Metastatic Pancreatic Carcinoma in the Ovary (tissue), 1 donor: ENCODE measurements around a stretch of chr17.

- PRO-cap = no peak
These were observed 2.2 kb downstream of the ENPP7 start for GRCh38 chr17:79732689-79733680.

DNA sequence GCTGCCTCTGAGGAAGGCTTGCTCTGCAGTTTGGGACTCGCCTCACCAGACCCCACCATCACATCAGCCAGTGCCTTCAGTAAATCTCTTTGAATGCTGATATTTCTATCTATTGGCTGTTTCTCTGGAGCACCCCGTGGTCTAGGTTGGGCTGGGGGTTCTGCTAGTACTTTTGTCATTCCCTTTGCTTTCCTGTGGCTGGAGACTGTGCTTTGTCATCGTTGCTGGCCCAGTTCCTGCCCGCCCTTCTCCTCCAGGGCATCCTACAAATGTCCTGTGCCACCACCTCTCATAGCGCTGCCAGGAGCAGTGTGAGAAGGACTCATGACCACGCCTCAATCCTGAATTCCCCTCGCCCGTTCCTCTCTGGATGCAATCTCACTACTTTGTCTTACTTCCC, 8.0 kb upstream of the CBX2 start:
- PRO-cap = no peak

GRCh38 chr17:79797251-79798069, 583 bp upstream of the CBX8 start:
- PRO-cap = bidirectional peak, plus-strand start at chr17:79797423, minus-strand start at chr17:79797077; unidirectional peak, plus-strand start at chr17:79797523; unidirectional peak, plus-strand start at chr17:79797655

DNA sequence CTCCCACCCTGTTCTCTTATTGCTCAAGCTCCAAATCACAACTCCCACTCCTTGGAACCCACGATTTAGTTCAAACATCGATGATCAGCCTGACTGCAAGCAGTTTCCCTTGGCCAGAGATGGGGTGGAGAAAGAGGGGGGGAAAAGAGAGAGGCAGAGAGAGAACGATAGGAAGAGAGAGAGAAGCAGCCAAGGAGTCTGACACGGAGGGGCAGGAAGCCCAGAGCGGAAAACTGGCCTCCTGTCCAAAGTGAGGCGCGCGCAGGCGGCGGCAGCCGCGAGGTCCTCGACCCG, 1.6 kb upstream of the CBX8 start:
- PRO-cap = no peak

- PRO-cap = no peak
These were observed 6.9 kb upstream of the CBX8 start for GRCh38 chr17:79803769-79804152.

GRCh38 chr17:79804153-79804829, 7.4 kb upstream of the CBX8 start:
- PRO-cap = no peak

DNA sequence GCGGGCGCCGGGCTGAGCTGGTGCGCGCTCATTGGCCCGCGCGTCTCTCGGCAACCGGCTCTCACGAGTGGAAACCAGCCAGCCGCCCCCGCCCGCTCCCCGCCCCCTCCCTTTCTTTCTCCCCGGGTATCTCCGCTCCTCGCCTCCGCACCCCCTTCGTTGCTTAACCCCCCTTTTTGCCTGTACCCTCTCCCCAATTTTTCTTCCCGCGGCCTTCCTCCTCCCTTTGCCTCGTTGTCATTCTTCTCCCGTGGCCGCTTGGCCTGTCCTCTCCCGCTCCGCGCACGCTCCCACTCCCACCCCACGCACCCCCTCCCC, 13.4 kb upstream of the CBX8 start:
- PRO-cap = bidirectional peak, plus-strand start at position 102 of the sequence, minus-strand start outside the sequence

DNA sequence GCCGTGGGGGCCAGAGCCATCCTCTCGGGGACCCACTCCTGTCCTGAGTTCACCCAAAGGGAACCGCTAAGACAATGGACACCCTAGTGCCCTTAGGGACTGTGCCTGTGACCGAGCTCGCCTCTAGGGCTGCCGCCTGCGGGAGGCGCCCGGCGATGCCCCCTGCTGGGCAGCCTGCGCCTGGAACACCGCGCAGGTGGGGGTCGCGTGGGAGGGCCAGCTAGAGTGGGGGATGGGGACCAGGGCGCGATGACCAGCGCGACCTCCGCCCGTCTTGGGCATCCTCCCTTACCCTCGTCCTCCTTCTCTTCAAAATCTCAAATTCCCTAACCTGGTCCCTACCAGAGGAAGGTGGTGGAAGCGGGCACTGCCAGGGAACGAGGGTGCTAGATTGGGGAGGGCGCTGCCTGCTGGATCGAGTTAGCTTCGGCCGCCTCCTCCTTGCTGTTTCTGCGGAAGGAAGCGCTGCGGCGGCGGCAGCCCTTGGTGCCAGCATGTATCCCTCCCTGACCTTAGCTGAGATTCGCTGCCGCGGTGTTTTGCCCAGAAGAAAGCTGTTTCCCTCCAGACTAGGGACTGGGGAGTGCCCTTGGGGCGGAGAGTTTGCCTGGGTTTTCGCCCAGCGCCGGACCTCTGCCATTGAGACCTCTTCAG, 14.6 kb upstream of the CBX8 start:
- PRO-cap = bidirectional peak, plus-strand start at position 223 of the sequence, minus-strand start at position 131 of the sequence

GRCh38 chr17:79838121-79838281, 1.2 kb downstream of the CBX4 start:
- PRO-cap = no peak

- PRO-cap = no peak
These were observed 13.3 kb upstream of the CBX4 start for GRCh38 chr17:79852396-79853157.

DNA sequence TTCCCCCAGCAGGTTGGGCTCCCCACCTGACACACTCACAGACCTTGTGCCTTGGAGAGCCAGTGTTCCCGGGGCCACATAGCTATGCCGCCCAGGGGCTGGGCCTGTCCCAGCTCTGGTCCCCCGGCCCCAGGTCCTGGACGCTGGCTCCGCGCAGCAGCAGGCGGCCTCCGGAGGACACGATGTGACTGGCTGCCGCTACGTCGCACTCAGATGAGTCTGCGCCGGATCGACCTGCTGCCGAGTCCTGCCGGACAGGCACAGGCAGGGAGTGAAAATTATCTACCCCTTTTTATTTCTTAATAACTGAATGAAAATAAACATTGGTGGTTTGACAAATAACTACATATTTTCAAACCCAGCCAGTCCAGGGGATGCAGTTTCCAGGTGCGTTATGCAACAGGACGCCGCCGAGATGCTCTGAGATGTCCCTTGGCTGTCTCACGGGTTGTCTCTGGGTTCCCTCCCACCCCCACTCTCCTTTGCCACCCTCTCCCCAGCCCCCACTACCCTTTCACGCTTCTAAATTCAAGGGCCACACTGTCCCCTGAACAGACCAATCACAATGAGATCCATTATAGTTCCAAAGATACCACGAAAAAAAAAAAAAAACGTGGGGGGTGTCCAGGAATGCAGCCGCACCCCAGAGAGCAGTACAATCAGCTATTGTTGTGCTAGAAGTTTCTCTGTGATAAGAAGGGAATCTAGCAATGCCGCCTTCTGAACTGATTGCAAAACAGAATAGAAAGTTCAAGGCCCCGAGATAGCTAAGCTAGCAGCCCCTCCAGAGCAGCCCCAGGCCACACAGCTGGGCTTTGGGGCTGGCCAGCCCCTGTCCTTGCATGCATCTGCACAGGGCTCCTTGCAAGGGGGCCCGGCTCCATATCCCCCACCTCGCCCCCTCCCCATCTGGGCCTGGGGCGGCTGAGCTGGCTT, 86.7 kb upstream of the CBX4 start:
- PRO-cap = no peak

- PRO-cap = no peak
These were observed 93.7 kb upstream of the CBX4 start for GRCh38 chr17:79932756-79933546.

DNA sequence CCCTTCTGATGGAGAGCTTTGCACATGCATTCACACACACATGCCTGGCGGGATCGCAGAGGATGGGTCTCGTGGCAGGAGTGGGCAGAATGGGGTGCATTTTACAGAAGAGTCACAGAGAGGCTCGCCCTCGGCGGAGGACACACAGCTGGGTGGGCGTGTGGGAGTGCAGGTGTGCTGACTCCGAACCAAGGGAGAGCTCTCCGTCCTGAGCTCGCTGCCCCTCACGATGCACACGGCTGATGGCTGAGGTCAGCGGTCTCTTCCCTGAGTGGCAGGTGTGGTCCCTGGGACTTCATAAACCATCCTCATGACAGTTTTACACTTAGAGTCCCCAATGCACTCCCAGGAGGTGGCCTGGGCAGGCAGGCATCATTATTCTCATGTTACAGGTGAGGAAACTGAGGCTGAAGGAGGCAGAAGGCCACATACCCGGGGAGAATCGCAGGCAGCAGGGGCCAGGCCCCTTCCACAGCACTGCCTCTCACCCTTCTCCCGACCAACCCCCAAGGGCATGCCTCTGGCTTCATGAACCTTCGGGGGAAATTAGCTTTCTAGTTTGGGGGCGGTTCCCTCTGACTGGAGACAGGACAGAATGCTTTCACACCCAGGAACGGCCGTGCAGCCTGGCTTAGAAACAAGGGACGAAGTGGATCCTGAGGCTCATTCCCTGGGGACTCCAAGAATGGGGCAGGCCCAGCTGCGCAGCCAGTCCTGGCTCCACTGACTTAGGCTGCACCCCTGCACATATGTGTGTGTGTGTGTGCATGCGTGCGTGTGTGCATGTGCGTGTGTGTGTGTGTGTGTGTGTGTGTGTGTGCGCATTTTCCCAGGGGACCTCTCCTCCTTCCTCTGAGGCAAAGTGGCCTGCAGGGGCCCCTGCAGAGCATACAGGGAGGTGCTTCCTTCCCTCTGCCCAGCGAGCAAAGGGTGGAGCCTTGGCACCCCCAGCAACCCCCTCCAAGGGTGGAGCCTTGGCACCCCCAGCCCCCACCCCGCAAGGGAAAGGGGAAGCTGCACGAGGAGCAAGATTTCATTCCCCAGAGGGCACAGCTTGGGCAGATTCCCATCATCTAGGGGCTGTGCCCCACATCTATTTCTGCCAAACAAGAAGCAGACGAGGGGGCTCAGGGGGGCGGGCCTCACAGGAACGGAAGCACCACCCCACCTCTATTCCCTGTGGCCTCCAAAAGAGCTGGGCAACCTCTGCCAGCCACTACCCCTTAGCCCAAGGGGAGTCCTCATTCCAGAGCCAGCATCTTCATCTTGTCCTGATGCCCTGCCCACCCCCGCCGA, 97.3 kb upstream of the CBX4 start:
- PRO-cap = no peak

DNA sequence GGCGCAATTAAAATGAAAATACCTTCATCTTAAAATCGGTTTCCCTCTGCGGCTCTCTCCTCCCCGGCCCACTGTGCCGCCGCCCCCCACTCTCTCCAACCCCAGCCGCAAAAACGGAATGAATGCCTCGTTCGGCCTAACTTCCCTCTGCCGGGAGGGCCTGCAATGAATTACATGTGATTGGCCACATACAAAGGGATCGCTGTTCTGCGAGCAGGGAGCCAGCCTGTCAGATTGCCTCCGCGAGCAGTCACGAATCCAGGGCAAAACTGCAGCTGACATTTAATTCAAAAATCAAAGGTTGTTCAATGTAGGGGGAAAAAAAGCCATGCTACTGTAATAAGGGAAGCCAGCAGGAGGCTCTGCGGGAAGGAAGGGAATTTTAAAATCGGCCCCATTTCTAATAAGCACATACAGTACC, 84.9 kb downstream of the TBC1D16 start:
- PRO-cap = no peak

GRCh38 chr17:79989047-79989810, 46.4 kb downstream of the TBC1D16 start:
- PRO-cap = no peak

DNA sequence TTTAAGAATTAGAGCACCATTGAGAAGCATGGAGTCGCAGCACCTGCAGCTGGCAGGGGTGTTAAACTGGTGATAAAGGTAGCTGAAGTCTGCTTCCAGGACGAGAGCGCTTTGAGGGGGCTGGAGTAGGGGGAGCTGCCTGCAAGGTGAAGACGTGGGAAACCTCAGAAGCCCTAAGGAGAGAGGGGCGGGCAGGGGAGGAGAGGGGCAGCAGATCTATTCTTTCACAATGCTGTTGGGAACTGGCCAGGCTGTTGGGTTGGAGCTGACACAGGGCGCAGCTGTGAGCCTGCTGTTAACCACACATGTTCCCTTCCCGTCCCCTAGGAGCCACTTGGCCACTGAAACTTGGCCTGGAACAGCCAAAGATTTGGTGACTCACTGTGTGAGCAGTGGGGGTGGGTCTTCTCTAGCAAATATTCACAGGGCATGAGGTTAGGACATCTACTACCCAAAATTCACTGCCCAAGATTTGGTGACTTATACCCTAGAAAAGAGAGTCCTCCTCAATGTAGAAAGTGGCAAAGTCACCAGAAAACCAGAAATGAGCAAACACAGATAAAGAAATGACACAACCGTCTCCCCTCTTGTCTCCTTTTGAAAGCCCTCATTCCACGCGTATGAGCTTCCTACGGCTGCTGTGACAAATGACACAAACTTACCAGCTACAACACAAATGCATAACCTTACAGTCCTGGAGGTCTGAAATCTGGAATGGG, 6.4 kb downstream of the TBC1D16 start:
- PRO-cap = no peak

- PRO-cap = no peak
These were observed 12.0 kb downstream of the CCDC40 start for GRCh38 chr17:80048343-80048865.

GRCh38 chr17:80086023-80086653, 15.2 kb upstream of the GAA start:
- PRO-cap = no peak

- PRO-cap = no peak
These were observed 8.9 kb downstream of the EIF4A3 start for GRCh38 chr17:80137907-80138625.

DNA sequence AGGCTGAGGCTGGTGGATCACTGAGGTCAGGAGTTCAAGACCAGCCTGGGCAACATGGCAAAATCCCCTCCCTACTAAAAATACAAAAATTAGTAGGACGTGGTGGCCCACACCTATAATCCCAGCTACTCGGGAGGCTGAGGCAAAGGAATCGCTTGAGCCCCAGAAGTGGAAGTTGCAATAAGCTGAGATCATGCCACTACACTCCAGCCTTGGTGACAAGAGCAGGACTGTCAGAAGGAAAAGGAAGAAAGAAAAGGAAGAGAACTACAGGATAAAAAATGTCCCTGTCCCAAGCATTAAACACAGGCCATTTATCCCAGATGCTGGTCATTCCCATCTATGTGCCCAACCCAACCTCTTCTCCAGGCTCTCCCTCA, 1.6 kb downstream of the EIF4A3 start:
- PRO-cap = no peak